HEK293 (cell line): ENCODE data around the gene NRP2.

DNA sequence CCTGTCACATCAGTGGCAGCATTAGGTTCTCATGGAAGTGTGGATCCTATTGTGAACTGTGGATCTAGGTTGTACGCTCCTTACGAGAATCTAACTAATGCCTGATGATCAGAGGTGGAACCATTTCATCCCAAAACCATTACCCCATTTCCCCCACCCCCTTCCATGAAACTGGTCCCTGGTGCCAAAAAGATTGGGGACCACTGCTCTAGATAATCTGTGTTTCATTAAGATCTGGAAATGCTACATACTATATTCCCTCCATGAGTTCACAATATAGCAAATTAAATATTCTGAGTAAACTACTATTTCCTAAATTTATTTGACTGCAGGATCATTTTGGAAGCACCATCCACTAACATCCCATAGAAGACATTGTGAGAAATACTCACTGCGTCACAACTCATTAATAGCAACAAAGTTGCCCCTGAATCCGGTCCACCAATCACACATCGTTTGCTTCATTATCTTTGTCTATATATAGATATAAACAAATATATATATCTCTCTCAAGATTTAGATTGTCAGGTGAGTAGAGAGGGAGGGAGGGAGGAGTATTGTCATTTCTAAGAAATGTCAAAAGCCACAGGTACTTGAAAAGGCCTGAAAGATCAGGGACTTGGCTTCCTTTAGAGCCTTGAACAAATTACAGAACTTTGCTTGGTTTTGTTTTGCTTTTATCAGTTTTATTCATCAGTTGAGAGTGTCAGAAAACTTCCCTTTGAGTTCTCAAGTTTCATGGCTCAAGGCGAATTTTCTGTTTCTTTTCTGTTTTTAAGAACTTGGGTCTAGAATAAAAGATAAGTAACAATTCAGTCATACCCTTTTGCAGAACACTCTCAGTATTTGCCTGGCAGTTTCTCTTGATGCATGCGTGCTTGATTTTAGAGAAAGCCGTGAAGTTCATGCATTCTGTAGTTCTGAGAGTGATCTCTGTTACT is 531.6 kb downstream of the PARD3B start:
- PRO-cap, result no peak
- RRBS, 2 experiments, result no CpG with 5 or more reads among the region's 8 CpGs

- PRO-cap, result no peak
- RRBS, 2 experiments, result no CpG with 5 or more reads among the region's 5 CpGs
These were observed 114.0 kb upstream of the NRP2 start for GRCh38 chr2:205568297-205568803.

DNA sequence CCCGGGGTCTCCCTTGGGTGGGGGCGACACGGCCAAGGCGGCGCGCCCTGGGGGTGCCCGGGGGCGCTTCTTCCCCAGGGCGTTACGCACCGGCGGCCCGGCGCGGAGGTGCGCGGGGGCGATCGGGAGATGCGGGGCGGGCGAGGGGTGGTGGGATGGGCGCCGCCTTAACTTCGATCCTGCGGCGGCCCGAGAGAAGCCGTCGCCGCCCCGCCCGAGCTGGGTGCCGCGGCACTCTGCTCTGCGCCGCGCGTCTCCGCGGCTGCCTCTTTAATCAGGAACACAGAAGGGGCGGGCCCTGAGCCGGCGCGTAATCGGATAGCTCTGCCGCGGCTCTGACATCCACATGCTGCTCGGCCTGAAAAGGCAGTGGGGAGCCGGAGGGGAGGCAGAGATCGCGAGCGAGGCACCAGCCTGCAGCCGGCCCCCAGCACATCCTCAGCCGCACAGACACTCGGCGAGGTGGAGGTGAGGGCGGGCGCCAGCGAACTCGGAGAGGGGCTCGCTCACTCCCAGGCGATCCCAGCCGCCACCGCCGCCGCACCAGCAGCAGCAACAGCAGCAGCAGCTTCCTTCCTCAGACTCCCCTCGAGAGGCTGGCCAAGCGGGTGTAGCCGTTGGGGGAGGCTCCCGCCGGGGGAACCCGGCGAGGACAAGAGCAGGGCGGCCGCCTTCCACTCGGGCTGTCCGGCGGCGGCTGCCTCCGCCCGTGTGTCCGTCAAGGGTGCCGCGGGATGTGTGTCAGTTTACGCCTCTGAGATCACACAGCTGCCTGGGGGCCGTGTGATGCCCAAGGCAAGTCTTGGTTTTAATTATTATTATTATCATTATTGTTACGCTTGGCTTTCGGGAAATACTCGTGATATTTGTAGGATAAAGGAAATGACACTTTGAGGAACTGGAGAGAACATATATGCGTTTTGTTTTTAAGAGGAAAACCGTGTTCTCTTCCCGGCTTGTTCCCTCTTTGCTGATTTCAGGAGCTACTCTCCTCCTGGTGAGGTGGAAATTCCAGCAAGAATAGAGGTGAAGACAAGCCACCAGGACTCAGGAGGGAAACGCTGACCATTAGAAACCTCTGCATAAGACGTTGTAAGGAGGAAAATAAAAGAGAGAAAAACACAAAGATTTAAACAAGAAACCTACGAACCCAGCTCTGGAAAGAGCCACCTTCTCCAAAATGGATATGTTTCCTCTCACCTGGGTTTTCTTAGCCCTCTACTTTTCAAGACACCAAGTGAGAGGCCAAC is at the start of gene NRP2:
NRP2 (plus strand) TSS at position 391 of the 1,250 bp plus-strand sequence.
- PRO-cap, result bidirectional peak, plus-strand start at position 369 of the sequence, minus-strand start at position 245 of the sequence; bidirectional peak, plus-strand start at position 744 of the sequence, minus-strand start at position 710 of the sequence
- RRBS, 2 experiments, result 3% methylated on average over 21 of the region's 96 CpGs

GRCh38 chr2:205684842-205685253 is 2.5 kb downstream of the NRP2 start:
- PRO-cap, result no peak
- RRBS, 2 experiments, result no CpG with 5 or more reads among the region's 34 CpGs

DNA sequence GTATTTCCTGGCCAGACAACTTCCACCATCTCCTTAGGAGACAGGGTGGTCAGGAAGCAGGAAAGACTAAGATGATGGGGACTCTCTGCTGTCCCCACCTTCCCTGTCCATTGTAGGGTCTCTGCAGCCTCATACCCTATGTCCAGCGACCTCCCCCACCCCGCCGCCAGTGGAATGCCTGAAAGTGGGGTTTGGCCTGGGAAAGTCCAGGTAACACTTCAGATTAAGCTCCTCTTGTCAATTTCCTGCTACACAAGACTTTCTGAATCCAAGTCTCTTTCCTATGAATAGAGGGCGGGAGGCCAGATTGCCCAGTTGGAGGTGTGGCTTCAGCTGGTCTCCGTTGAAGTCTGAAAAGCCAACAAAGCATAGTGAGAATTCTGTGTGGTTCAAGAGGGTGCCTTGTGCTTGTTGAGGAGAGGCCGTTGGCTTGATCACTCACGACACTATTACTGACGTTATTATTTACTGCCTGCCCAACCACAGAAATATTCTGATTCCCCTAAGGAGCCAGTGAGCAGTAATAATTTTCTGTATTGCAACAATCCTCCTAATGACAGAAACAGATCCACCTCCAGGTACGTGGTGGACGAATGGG is 21.7 kb downstream of the NRP2 start:
- PRO-cap, result no peak
- RRBS, 2 experiments, result no CpG with 5 or more reads among the region's 10 CpGs

DNA sequence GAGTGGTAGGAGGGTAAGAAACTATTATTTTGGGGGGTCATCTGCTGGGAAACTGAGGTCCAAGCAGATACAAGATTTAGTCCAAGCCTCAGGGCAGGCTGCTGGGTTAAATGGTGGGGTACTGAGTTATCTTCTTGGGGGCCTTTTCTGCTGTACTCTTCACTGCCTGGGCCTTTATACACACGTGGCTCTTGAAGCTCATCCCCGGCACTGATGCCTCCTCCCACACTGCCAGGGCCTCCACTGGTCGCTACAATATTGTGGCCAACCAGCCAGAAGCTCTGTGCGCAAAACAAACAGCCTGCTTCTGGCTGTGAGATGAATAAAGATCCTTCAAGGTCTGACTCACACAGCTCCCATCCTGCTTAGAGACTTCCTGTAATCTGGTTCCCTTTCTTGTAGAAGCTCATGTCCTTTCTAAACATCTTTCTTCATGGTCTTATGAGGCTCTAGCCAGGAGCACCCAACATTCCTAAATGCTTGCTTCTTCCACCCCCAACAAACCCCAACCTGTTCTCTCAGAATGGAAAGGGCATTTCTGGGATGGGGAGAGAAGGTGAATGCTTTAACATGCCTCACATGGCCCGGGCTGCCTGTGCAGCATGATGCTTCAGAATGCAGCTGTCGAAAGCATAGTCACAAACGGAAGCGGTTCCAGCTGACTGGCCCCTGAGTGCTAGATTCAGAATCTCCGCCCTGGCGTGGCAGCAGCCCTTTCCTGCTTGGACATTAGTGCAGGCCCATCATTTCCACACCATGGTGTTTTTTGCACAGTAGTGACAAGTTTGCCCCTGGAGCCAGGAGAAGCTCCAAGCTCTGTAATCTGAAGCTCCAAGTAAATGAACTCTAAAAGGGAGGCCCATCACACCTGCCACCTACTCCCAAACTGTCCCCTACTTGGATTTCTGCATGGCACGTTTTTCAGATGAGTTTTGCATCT is 24.6 kb downstream of the NRP2 start:
- PRO-cap, result no peak
- RRBS, 2 experiments, result no CpG with 5 or more reads among the region's 11 CpGs

DNA sequence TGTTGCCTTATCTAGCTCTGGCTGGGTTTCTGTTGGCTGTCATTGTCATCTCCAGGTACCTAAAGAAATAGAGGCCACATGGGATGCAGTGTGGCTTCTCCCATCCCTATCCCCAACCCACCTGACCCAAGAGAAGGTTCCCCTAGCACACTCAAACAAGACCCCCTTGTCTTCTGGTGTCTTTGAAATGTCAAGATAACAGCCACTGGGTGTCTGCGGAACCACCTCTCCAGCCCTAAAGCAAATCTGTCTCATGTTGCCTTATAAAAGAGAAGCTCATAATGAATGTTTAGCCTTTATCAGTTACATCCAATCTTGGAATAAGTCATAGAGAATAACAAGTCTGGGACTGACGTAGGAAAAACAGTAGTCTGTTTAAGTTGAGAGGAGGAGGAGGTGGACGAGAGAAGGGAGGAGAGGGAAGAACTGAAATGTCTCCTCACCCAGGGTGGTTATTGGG is 94.9 kb downstream of the NRP2 start:
- PRO-cap, result no peak
- RRBS, 2 experiments, result no CpG with 5 or more reads among the region's 3 CpGs

DNA sequence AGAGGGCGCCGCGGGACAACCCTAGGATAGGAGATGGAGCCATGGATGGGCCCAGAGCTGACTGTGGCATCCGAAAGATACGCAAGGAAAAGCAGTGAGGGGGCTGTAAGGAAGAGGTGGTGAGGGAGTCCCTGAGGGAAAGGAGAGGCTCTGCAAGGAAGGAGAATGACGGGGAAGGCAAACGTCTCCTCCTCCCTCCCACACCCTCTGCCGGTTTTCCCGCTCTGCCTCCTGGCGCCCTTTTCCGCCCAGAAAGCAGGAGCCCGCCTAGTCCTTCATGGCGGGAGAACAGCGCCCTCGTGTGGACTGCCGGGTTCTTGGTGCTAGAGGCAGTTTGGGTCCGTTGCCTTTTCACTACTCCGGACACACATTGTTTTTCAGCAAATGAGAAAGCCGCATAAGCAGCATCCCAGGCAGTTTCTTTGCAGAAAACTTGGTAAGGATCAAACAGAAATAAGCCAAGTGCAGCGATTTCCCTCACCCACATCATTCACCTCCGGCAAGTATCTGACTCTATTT is 200.4 kb downstream of the INO80D start:
- PRO-cap, result unidirectional peak, minus-strand start at position 209 of the sequence
- RRBS, 2 experiments, result 2 to 6% methylated on average over 8 to 10 of the region's 21 CpGs

- PRO-cap, result no peak
- RRBS, 2 experiments, result no CpG with 5 or more reads among the region's 11 CpGs
These were observed 183.4 kb downstream of the INO80D start for GRCh38 chr2:205902436-205903021.

- PRO-cap, result no peak
- RRBS, 2 experiments, result no CpG with 5 or more reads among the region's 9 CpGs
These were observed 156.5 kb downstream of the INO80D start for GRCh38 chr2:205929431-205929896.

GRCh38 chr2:205972071-205972590 is 113.8 kb downstream of the INO80D start:
- PRO-cap, result no peak
- RRBS, 2 experiments, result no CpG with 5 or more reads among the region's 2 CpGs

DNA sequence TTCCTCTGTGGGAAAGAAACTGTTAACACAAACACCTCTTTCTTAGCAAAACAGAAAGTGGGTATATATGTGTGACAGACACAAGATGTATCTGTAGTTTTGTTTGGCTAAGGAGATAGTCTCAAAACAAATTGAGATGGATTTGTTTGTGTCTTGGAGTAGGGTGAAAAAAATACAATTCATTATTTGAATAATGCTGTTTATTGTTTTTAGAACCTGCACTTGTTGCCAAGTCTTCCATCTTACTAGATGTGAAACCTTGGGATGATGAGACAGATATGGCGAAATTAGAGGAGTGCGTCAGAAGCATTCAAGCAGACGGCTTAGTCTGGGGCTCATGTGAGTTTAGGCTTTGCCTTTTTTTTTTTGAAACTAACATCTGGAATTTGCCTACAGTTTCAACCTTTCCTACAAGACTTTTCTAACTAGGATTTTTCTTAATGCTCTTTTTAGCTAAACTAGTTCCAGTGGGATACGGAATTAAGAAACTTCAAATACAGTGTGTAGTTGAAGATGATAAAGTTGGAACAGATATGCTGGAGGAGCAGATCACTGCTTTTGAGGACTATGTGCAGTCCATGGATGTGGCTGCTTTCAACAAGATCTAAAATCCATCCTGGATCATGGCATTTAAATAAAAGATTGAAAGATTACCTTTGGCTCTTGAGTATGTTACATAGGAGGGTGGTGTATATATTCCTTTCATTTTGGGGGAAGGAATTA is 2.7 kb downstream of the EEF1B2 start:
- PRO-cap, result no peak
- RRBS, 2 experiments, result no CpG with 5 or more reads among the region's 4 CpGs

- PRO-cap, result no peak
- RRBS, 2 experiments, result no CpG with 5 or more reads among the region's 5 CpGs
These were observed 93.9 kb downstream of the KLF7 start for GRCh38 chr2:207071729-207072317.

DNA sequence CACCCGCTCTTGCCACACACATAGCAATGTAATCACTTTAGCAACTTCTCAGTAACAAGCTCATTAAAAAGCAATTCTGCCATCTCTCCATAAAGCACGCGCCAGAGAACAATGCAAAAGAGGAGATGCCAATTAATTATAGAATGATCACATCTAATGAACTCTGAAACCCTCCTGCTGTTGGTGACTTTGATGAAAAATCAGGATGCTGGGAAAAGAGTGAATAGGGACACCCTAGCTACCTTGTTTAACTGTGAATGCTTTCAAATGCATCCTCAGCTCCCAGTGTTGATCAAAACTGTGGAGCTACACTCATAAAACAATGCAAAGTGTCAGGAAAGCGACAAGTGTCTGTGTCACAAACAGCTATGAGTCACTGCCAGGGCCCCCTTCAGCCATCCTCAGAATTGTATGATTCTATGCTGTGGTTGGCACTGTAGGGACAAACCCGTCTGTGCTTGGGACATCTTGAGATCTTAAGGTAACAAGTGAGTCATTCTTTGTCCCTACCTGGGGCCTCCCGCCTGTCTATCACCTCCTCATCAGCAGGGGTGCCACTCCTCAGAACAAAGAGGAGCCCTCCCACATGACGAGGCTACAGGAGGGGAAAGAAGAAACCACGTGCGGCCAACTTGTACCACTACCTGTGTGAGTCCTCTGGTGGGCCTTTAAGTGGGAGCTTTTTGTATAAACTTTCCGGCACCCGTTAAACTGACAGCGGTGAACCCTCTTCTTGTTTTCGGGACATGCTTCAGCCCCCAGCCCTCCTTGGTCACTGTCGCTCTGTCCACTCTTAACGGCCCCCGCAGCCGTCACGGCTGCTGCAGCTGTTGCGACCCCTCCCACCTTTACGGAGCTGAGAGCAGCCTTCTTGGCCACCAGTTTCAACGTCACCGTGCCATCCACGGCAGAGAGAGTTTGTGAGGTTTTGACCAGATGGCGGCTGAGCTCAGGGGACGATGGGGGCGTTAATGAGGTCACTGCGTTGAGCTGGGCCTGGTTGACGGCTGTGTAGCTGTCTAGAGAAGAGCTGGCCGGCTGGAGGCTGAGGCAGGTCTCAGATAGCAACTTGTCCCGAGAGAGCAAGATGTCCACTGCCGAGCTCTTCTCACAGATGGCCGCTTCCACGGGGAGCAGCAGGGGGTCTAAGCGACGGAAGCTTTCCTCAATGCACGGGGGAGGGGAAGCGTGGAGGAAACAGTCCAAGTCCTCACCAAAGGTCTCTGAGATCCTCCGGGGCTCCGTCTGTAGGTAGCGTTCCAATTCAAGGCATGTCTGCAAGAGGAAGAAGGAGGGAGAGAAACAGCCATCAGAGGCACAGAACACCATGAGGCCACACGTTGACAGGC is 42.1 kb downstream of the KLF7 start:
- PRO-cap, result no peak
- RRBS, 2 experiments, result no CpG with 5 or more reads among the region's 41 CpGs

GRCh38 chr2:207143088-207143378 is 22.7 kb downstream of the KLF7 start:
- PRO-cap, result no peak
- RRBS, 2 experiments, result no CpG with 5 or more reads among the region's 2 CpGs

DNA sequence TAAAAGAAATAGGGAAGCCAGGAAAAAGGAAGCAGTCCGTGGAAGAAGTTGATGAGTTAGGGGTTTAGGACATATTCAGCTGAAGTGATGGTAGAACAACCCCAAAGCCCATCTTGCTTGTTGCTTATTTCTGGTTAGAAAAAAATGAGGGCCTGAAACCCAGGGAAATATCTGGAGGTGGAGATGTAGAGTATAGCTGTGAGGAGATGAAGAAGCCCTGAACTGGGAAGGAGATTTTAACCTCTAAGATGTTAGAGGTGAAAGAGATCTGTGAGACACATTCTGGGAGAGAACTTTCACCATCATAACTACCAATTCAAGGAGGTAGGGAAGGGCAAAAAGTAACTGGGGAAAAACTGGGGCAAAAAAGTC is 7.9 kb downstream of the KLF7 start:
- PRO-cap, result no peak
- RRBS, 2 experiments, result no CpG with 5 or more reads among the region's 1 CpG

DNA sequence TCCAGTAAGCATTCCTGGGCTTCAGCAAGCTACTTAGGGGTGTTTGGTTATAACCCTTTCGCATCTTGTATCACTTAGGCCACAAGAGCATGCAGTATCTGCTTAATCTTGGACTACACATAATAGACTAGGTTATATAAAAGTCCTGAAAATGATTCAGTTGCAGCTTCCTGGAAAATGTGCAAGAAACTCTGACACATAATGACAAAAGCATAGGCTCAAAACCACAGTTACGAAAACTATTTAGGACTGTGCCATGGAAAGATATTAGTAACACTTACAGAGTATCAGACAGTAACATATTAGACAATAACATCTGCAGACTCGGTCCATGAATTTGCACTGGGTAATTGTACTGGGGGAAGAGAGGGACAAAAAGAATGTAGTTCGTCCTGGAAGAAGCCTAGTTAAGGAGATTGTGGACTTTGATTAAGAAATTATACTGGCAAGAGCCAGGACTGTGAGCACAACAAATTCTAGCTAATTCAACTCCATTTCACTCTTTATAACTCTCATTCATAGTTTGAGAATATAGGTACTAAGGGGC is 15.8 kb upstream of the CREB1 start:
- PRO-cap, result no peak
- RRBS, 2 experiments, result no CpG with 5 or more reads among the region's 4 CpGs

DNA sequence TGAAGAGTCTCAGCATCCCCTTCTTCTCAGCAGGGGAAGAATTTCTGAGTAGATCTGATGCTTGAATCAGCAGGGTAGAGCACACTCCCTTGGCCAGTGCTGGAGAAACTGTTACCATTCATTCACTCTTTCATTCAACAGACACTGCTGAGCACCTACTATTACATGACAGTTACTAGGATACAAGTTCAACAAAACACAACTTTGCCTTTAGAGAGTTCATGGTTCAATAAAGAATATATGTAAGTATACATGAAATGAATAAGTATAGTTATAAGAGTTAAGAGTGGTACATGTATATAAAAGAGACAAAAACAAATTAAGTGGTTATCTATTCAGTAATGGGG is 5.1 kb upstream of the CREB1 start:
- PRO-cap, result no peak

GRCh38 chr2:207525346-207525783 is 4.4 kb upstream of the CREB1 start:
- PRO-cap, result no peak
- RRBS, 2 experiments, result no CpG with 5 or more reads among the region's 1 CpG

DNA sequence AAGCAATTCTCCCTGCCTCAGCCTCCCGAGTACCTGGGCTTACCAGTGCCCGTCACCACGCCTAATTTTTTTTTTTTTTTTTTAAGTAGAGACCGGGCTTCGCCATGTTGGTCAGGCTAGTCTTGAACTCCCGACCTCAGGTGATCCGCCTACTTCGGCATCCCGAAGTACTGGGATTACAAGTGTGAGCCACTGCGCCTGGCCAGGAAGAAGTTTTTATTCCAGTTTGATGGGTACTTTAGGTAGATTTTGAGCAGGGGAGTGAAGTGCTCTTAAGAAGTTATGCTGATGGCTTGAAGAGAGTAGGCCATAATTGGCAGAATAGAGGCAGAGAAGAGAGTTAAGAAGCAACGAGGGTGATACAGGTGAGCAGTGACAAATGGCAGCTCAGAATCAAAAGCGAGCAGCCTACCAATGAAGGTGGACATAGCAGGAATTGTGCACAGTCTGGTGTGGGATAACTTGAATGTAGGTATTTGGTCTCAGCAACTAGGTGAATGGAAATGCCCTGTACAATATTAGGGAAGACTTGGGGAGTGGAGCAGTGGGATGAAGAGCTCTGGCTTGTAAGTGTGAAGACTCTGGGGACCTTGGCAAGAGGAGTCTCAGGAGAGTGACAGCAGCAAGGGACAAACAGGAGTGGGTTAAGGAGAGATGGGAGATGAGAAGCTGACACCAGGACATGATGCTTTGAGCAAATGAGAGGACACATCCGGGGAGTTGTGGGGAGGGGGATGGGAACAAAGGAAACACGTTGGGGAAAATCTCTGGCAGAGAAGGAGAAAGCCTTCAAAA is 25.0 kb downstream of the FZD5 start:
- PRO-cap, result no peak
- RRBS, 2 experiments, result no CpG with 5 or more reads among the region's 14 CpGs